Myometrial cell (primary cell): ENCODE measurements around a stretch of chr9.

GRCh38 chr9:134150391-134151240 is 14.7 kb downstream of the WDR5 start:
- RAMPAGE, long total RNA = no peak

DNA sequence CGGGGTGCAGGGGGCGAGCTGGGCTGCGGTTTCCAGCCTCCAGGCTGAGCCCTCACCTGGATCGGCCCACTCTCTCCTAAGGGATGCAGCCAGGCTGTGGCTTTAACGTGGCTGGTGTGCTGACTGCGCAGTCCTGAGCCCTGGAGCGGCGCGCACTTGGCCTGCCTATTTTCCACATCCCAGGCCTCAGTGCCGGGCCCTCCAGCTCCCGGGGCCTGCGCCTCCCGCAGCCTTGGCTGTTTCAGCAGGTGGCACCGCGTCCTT is 27.0 kb downstream of the WDR5 start:
- RAMPAGE, long total RNA = no peak

DNA sequence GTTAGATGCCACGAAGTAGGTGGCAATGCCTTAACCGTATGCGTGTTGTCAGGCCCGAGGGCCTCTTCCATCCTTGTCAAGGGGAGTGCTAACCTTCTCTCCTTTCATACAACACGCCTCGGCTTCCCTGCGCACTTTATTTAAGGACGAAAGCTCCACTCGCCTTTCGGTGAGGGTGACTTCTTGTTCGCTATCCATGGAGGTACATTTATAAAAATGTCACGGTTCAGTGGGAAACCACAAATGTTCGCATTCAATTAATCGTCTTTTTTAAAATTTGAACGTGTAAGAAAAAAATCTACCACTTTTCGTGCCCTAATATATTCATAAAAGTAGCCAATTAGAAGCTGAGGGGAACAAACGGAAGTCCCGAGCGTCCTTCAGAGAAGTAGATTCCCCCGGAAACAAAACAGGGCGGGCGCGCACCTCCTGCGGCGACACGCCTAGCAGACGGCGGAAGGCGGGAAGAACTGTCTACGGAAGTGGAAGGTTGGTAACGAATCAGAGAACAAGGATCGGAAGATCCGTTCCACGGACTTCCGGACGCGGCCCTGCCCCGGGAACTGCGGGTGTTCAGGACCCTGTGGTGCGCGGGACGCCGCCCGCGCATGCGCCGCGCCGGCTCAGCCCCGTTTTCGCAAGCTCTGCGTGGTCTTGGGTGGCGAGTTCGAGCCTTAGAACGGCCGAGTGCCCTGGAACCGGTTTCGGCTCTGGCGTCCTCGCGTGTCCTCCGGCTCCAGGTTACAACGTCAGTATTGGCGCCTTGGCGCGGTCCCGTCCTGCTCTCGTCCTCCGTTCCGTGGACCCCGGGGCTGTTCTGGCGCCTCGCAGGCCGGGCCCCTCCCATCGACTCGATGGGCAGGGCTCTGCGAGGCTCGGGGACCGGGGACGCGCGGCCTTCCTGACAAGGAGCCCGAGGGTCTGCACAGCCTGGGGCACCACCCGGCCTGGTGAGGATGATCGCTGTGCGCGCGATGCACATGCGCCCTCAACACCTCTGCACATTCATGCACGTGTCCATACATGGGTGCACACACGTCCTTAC is 28.9 kb downstream of the WDR5 start:
- RAMPAGE, long total RNA = no peak

DNA sequence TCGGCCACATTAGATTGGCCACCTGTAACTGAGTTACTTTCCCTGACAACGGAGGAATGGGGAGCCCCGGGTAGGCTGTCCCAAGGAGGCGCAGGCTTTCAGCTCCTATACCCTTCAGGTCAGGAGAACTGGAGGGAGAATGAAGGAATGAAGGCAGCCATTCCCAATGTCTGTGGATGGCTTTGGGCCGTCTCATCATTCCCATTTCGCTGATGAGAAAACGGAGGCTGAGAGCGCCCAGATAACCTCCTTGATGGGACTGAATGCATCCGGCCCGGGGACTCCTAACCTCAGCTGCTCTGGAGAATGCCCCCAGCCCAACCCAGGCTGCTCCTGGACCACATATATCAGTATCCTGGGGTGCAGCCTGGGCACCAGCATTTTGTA is 81.0 kb downstream of the WDR5 start:
- RAMPAGE, long total RNA = no peak

DNA sequence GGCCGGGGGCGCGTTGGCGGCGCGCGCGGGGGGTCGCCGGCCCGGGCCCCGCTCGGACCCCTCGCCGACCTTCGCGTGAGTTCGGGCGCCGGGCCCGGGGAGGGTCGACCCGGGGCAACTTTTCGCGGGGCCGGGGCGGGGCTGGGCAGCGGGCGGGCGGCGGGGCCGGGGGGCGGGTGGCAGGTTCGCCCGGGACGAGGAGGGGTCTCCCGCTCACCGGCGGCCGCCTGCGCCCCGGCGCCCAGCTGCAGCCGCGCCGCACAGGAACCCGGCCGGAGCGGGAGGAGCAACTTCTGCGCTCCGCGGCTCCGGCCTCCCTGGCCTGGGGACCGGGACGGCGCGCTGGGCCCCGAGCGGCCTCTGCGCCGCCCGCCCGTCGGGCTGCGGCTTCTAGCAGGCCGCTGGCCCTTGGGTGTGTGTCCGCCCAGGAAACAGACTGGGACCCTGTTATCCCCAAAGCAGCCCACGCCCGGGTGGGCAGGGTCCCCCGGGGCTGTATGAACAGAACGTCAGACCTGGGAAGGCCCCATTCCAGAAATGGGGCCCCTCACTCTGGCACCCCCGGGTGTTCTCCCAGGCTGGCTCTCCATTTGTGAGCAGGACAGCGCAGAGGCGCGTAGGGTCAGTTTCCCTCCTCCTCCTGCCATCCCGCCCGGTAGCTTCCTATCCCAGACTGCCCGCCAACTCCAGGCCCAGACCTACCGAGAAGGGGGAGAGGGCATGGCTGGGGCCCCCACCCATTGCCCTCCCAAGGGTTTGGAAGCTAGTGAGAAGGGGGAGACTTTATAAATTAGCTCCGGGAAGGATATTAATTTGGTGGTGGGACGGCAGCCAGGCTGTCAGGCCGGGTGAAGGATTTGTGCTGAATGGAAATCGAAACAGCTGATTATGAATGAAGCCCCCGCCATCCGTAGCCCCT is 726 bp downstream of the RXRA start:
- RAMPAGE, long total RNA = no peak

DNA sequence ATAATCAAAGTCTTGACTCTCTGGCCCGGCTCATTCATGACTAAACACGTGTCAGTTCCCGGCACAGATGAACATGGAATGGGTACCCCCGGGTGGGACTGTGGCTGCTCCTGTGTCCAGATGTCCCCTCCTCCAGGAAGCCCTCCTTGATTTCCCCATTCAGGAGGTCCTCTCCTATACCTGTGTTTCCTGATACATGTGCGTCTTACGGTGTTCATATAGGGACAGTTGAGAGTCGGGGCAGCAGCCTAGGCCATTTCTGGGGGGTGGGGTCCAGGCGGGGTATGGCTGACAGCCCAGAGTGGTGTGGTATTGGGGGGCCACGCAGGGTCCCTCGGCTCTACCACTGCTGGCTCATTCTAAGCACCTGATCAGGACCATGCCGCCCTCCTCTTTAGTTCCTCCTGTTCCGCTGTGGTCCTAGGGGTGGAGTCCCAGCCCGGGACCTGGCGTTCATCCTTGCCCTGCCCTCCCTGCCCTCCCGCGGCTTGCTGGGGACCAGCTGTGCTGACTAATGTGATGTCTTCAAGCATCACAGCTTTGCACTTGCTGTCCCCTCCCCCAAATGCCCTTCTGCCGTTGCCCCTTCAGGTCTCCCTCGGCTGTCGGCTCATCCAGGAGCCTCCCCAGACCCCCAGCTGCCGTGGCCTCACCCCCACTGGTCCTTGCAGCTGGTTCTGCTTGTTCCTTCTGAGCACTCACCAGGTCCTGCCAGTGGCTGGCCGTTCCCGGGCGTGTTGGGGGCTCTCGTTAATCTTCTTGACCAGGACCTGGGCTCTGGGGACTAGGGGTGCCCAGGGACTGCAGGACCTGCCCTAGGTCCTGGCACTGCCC is 19.8 kb downstream of the RXRA start:
- RAMPAGE, long total RNA = no peak

- RAMPAGE, long total RNA = no peak
These were observed 22.0 kb downstream of the RXRA start for GRCh38 chr9:134347995-134348909.

DNA sequence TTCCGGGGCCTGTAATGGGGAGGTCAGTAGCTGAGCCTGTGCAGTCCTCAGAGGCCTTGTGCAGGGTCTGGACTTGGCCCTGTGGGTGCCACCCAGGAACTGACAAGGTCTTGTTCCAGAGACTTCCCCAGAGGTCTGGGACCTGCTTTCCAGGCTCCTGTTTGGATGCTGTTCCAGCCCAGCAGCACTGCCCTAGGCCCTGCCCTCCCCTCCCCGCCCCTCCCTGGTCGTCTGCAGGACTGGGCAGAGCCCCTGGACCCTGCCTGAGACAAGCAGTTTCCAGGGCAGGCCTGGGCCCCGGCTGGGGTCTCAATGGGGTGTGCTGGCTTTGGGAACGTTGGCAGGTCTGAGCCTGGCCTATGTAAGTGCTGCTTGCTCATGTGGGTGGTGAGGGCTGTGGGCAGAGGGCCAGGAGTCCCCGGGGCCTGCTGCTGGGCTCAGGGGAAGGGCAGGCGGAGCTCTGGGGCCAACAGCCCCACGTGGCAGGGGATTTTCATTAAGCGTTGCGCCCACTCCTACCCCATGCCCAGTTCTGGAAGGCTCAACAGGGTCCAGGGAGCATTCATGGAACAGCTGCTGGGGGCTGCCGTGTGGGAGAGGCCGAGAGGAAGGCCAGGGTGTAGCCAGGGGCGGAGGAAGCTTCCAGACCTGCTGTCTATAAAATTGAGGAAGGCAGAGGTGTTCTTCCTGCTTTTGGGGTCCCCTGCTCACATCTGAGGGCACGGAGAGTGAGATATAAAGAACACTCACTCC is 32.4 kb downstream of the RXRA start:
- RAMPAGE, long total RNA = no peak

DNA sequence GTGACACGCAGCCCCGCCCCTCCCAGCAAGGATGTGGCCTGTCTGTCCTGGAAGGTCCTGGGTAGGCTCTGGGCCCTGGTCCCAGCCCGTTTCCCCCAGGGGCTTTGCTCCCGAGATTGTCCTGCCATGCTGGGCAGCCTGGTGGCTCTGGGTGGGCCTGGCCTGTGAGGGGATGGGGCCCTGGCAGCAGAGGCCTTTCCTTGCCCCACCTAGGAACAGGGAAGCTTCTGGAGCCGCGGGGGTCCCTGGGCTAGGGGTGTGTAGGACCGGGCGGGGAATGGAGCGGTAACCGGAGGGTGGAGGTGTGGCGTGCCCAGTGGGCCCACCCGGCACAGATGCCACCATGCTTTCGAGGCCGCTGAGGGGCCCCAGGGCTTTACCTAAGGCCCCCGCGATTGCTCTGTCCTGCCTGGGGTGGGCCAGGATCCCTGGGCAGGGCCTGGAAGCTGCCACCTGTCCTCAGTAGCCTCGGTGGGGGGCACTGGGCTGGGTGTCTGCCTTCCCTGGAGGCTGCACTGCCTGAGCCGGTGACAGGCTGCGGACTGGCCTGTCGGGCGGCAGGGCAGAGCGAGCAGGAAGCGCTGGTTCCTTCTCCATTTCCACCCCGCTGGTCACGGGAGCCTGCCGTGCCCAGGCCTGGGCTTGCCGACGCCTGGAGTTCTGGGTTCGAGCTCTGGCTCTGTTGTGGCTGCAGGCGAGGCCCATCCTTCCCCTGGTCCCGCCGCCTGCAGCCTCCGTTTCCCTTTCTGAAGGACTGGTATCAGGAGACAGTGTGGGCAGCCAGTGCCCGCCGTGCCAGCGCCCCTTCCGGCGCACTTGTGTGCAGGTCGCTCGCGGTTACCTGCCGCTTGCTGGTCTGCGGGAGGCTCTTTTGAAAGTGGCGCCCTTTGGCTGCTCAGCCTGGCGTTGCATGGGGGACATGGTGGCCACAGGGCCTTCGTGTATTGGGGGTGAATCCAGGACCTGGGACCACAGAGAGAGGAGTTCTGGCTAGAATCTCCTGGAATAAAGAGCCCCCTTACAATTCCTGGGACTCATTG is 33.8 kb downstream of the RXRA start:
- RAMPAGE, long total RNA = no peak

DNA sequence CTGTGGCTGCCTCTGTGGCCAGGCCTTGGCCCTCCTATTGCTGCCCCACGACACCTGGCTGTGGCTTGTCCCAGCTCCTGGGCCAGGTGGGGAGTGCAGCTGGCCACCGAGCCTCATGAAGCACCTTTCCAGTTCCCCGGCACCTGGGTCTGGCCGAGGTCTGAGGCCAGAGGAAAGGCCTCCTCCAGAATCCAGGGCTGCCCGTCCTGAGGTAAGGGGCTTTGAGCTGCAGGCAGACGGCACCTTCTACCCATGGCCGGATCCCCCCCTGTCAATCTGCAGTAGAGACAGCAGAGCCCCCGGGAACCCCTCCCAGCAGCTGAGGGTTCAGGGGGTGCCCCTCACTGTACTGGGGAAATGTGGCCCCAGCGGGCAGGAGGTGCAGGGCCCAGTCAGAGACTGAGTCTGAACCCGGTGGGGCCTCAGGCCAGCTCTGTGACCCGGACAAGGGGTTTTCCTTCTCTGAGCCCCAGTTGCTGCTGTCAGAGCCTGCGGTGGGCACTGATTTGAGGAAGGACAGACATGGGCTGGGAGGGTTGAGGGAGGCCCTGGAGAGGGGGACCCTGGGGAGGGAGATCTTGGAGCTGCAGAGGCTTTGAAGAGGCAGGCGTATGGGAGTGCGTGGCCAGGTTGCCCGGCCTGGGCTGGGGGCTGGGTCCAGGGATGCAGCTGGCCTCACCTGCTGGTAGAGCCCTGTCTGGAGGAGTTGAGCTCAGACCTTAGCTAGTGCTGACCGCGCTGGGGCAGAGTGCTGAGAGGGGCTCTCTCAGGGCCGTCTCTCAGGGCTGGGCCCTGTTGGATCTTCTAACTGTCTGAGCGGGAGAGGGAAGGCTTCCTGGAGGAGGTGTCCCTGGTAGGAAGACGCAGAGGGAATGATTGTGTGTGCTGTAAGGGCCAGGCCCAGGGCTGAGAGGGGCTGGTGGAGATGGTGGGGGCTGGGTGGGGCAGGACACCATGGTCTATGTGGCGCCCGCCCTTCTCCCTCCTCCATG is 54.7 kb downstream of the RXRA start:
- RAMPAGE, long total RNA = no peak

- RAMPAGE, long total RNA = no peak
These were observed 60.9 kb downstream of the RXRA start for GRCh38 chr9:134386785-134387890.

GRCh38 chr9:134428968-134429579 is 102.8 kb downstream of the RXRA start:
- RAMPAGE, long total RNA = no peak

DNA sequence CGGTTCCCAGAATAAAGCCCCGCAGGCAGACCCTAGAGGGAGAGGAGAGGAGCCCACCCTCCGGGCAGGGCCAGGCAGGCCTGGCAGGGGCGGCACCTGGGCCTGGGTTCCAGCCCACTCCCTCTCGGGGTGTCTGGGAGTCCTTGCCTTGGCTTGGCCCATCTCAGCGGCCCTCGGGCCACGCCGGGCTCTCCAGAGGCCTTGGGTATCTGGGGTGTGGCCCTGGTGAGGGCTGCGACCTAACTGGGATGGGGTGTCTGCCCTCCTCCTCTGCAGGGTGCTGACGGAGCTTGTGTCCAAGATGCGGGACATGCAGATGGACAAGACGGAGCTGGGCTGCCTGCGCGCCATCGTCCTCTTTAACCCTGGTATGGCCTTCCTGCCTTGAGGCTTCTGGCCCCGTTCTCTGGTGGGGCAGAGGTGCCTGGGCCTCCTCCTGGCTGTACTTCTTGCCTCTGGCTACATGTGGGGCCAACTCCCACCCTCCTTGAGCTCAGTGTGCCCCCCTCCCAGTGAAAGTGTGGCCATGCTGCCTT is 105.4 kb downstream of the RXRA start:
- RAMPAGE, long total RNA = no peak

DNA sequence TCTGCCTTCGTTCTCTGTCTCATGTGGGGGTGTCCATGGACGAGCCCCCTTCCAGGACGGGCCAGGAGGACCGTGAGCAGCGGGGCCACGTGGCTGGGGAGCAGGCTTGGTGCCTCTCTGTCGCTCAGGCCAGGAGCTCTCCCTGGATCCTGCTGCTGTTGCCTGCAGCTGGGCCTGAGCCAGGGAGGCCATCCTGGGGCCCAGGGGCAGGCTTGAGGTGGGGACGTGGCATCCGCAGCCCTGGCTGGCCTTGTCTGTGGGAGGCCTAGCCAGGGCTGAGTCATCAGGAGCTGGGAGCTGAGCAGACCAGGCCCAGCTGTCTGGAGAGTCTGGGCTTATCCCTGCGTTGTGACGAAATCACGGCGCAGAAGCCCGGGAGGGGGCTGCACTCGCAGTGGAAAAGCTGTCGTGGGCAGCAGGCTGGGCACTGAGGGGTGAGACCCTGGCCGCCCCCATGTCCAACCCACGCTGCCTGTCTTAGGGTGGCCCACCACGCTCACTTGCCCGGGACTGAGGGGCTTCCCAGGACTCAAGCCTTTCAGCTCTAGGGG is 138.8 kb upstream of the COL5A1 start:
- RAMPAGE, long total RNA = no peak

DNA sequence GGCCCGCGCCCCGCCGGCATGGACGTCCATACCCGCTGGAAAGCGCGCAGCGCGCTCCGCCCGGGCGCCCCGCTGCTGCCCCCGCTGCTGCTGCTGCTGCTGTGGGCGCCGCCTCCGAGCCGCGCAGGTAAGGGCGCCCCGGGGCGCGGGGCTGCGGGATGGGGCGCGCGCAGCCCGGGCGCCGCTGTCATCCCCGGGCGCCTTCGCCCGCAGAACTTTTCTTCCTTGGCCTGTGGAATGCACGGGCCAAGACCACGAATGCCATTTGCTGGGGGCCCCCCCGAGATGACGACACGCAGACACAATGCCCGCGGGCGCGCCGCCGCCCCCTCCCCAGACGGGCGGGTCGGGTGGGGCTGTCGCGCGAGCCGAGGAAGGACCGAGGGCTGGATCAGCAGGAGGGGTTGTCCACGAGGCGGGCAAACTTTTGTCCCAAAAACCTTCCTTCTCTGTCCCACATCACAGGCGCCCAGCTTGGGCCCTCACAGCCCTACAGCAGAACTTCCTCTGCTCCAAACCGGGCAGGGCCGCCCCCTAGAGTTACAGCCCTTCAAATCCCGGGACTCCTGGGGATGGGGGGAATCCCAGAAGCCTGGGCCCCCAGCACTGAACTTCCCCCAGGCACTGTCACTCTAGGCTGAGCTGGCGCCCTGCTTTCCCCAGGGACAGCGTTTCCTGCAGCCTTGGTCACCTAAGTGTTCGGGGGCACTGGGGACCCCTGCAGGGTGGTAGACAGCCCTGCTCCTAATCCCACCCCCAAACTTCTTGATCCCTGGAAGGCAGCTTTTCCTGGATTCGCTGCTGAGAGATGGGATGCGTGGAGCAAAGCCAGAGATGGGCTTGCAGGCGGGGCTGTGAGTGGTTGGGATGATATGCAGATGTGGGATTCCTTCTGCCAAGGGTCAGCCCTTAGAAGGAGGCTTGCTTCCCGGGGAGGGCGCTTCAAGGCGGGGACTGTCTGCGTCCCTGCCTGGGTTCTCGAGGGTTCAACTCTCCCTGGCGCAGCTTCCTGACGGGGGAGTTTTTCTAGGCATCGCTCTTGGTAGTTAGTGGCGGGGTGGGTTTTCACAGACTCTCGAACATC is 909 bp downstream of the COL5A1 start:
- RAMPAGE, long total RNA = no peak

- RAMPAGE, long total RNA = no peak
These were observed 7.5 kb downstream of the COL5A1 start for GRCh38 chr9:134648822-134649831.

- RAMPAGE, long total RNA = no peak
These were observed 117.0 kb upstream of the FCN2 start for GRCh38 chr9:134763710-134763917.

GRCh38 chr9:134812217-134812759 is 68.3 kb upstream of the FCN2 start:
- RAMPAGE, long total RNA = no peak

DNA sequence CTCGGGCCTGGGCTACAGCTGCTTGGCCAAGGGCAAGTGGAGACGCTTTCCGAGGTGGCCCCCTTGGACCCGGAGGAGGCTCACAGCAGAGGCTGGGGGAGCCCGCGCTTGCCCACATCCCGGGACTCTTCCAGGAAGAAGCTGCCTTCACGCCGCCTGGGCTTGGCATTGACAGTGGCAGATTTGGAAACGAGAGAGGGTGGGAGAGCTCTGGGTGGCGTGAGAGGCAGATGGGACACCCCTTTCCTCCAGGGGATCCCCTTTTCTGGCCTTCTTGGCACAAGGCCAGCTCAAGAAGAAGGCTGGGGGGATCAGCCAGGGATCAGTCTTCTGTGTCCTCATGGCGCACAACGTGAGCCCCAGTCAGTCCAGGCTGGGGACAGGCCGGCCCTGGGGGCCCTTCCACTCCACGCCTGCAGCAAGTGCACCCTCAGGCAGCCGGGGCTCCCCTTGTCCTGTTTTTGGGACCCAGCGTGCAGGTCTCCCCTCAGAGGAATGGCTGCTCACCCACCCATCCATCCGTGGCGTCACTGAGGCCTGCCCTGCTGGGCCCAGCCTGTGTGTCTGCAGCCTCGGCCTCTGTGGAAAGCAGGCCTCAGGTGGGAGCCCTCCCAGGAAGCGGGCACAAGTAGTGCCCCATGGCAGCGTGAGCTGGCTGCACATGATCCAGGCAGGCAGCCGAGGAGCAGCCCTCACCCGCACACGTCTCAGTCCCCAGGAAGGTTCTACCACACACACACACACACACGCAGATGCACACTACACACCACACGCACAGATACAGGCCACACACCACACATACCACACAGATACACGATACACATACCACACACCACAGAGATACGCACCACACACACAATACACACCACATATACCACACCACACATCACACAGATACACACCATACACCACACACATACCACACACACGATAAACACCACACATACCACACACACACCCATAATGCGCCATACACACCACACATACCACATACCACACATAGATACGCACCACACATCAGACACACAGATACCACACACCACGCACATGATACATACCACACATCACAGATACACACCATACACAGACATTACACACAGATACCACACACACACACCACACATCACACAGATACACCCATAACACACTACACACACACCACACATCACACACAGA is 52.5 kb upstream of the FCN2 start:
- RAMPAGE, long total RNA = no peak

DNA sequence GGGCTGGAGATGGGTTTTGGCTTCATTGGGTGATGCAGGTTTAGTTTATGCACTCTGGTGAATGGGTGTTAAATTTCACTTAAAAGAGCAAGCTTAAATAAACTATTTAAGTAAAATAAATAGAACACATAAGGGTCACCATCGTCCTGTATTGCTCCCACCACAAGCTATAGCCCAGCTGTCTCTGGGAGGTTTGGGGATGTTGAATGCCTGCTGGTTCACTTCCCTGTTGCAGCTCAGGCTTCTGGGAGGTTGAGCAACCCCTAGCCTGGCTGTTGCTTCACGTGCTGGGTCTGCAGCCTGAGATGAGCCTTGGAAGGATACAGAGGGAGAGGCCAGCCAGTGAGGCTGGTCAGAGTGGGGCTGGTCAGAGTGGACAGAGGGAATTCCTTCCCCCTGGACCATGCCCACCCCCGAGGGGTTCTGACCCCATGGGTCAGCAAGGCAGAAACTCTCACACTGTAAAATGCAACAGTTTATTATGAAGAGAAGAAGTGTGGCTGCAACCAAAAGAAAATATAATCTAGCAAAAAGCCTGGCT is 4.7 kb upstream of the FCN1 start:
- RAMPAGE, long total RNA = no peak